HTERT-HM (cell line): ENCODE results near the gene STK17B.

GRCh38 chr2:191174496-191174939 is 23.7 kb upstream of the STAT4 start:
- RRBS, result no CpG with 5 or more reads among the region's 4 CpGs

DNA sequence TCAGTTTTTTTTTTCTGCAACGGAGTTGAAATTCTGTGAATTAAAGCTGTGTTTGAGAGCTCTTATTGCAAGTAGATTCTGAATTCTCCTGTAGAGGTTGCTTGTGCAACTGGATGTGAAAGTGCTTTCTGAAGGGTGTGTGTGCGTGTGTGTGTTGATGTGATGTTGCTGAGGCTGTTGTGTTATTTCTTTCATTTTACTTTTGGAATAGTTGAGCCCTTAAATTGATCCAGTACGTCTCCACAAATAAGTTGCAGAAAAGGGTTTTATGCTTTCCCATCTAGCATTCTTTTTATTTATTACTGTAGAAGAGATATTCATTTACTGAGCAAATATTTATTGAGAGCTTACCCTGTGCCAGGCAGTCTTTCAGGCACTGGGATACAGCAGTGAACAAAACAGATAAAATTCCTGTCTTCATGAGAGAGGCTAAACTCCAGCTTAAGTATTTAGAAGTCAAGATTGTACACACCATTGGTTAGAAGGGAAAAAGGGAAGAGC is 58.0 kb downstream of the MYO1B start:
- RRBS, result no CpG with 5 or more reads among the region's 3 CpGs

DNA sequence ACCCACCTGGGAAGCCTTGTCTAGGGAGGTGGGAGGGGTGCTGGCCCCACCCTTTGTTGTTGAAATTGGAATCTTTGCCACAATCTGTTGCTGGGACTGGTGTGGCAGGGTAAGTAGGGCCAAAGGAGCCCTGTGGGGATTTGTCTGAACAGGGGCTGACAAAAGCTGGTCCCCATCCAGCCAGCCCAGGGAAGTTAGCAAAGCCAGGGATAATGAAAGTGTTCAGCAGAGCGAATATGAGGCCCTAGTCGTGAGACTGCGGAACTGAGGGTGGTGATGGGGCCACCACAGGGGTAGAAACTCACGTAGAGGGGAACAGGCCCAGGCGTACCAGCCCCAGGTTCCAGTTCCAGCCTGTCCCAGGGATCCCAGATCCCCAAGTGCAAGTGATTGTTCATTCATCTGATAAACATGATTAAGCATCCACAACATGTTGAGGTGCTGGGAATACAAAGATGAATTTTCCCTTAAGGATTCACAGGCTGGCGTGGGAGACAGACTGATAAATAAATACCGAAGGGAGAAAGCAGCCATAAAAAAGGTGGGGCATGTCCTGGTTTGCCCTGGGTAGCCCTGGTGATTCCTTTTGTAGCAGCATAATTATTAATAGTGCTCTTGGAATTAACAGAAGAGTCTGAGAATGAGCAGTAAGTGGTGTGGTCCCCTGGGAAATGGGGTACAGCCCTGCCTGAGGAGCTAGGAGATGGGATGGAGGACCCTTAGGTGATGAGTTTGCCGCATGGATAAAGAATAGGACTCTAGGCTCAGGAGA is 60.1 kb downstream of the MYO1B start:
- RRBS, result no CpG with 5 or more reads among the region's 8 CpGs

GRCh38 chr2:191364041-191364784 is 119.0 kb downstream of the MYO1B start:
- RRBS, result no CpG with 5 or more reads among the region's 10 CpGs

- RRBS, result no CpG with 5 or more reads among the region's 5 CpGs
Measured at GRCh38 chr2:191390620-191391064, 145.4 kb downstream of the MYO1B start.

DNA sequence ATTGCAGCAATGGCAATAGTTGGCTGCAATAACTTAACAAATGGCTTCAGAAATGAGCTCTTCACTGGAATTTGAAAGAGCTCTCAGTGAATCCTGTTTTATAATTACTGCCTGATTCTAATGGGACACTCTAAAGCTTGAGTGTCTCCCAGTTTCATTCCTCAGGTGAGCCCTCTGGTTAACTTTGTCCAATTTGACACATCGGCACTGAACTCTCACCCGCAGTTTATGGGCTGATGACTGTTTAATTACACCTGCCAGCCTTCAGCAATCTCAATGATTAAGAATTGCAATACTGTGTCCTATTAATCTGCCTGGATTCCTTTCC is 110.8 kb upstream of the NABP1 start:
- RRBS, result no CpG with 5 or more reads among the region's 2 CpGs

DNA sequence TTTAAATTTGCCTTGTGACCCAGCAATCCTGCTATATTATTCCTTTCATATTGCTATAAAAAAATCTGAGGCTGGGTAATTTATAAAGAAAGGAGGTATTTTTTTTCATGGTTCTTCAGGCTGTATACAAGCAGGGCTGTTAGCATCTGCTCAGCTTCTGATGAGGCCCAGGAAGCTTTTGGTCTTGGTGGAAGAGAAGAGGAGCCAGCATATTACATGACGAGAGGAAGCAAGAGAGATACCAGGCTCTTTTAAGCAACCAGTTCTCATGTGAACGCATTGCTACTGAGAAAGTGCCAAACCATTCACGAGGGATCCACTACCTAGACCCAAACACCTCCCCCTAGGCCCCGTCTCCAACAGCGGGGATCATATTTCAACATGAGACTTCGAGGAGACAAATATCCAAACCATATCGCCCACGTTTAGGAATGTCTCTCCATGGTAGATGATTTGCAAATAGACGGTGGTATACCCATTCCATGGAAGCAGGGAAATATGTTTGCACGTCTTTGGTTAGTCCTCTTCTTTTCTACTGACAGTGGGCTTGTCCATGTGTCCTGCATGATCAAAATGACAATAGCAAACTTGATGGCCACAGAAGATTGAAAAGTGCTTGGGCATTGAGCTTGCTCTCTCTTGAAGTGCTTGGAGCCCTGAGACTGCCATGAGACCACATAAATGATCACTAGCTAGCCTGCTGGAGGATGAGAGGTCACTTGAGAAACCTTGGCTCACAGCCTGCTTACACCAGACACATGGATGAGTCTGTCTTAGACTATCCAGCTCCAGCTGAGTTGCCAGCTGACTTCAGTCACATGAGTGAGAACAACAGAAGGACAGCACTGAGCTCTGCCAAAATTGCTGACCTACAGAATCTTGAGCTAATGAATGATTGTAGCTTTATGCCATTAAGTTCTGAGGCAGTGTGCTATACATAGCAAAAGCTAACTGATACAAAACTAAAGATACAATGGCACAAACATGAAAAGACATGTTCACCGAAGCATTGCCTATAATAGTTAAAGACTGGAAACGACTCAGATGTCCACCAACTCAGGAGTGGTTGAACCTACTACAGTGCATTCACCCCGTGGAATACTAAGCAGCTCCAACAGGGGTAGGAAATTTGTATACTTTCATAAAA is 17.9 kb downstream of the NABP1 start:
- RRBS, result no CpG with 5 or more reads among the region's 13 CpGs

DNA sequence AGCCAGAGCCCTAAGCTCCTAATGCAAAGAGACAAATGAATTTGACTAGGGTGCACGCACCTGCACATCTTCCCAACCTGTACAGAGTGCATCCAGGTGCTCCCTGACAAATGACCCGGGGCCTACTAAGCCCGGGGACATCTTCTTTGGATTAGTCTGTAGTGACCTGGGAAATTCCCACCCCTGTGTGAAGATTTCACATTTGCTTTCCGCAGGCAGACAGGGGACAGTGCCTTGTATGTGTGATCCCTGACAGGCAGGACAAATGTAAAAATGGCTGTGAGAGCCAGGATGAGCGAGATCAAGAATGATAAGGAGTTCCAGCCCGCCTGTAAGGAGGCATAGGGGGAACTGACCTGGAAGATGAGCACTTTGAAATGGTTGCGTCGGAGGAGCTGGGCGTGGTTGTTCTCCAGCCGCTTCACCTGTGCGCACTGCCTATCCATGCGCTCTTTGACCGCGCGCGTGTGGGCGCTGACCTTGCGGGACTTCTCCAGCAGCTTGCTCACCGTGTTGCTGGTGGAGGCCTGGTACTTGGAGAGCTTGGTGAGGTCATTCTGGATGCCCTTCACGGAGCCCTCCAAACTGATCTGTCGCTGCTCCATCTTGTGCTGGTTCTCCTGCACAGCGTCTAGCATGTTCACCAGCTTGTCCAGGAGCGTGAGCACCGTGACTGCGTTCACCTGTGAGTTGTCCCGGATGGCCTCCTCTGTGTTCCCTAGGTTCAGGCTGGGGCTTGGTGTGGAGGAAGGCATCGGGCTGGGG is 619 bp downstream of the CAVIN2 start:
- RRBS, result no CpG with 5 or more reads among the region's 27 CpGs

DNA sequence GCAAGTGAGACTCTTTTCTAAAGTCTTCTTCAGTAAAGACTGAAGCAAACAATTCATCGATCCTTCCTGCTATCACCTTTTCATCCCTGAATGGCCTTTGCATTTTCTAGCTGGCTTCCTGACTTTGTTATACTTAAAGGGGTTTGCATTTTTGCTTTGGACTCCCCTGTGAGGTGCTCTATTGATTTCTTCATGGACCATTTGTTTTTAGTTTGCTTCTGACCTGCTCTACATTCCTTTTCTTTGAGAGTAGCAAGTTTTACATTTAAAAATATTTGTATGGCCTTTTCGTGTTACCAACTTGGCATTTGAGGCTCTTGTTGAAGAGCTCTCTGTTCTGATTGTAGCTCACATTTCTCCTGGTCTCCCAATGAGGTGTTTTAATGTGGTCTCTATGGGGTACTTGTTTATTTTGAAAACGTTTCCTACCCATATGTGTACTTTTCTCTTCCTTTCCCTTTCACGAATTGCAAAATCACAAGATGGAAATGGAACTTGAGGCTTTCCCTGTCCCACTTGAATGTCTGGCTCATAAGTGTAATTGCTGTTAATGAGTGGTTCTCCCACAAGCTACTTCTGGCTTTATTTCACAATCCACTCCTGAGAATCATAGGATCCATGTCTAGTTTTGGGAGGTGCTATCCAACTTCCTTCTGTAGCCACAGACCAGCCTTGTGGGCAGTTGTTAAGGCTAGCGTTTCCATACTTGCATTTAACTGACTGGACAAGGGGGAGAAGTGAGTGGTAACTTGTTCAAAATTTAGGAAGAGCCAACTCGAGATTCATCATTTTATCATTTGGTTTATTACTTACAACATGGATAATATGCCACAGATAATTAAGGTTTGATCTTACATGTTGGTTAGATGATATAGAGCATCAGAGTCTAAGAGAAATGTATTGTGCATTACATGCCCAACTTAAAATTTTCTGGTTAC is 81.1 kb upstream of the CAVIN2 start:
- RRBS, result no CpG with 5 or more reads among the region's 6 CpGs

GRCh38 chr2:194602548-194603200 is 1054.4 kb upstream of the SLC39A10 start:
- RRBS, result no CpG with 5 or more reads among the region's 7 CpGs

DNA sequence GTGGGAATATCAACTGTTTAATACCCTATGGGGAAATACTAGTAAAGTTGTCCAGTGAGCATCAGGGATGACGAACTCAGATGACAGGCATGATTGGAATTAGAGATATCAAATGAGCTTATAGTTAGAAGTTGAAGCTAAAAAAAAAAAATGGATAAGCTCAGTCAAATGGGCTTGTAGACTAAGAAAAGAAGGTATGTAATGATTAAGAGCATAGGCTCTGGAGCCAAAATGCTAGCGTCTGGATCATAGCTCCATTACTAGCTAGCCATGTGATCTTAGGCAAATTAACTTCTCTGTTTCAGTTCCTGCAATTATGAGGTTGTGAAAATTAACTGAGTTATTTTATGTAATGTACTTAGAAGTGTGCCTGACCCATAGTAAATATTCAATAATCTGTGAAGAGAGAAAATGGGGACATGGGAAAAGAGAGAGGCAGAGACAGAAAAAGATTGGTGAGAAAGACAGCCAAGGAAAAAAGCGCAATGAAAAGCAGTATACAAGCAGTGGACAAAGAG is 95.8 kb upstream of the SLC39A10 start:
- RRBS, result no CpG with 5 or more reads among the region's 3 CpGs

DNA sequence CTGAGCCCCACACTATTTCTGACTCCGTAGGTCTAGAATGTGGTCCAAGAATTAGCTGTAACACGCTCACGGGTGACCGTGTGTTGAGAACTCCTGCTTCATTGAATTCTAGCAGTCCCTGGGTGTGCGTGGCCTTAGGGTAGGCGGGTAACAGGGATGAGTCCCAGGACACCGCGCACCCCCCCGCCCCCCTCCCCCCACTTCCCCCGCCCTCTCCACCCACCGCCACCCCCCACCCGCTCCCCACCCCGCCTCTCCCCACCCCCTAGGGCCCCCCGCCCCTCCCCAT is 94.1 kb upstream of the SLC39A10 start:
- RRBS, result no CpG with 5 or more reads among the region's 14 CpGs

GRCh38 chr2:196152751-196153363 is 18.5 kb downstream of the STK17B start:
- RRBS, result no CpG with 5 or more reads among the region's 4 CpGs

DNA sequence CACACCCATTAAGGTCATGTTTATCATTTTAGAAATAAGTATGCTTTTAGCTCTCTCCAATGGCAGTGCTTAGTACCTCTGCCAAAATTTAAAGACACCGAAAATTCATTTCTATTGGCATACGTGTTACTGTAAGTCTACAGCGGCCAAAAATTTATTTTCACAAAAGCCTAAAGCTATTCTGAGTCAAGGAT is 13.8 kb downstream of the STK17B start:
- RRBS, result no CpG with 5 or more reads among the region's 3 CpGs

- RRBS, result no CpG with 5 or more reads among the region's 2 CpGs
Measured at GRCh38 chr2:196165683-196165958, 5.8 kb downstream of the STK17B start.

- RRBS, result under 1% methylated on average over 27 of the region's 103 CpGs
Measured at GRCh38 chr2:196171013-196171995, at the start of gene STK17B. TSS of gene STK17B (minus strand) at chr2:196171578.

- RRBS, result 6% methylated on average over 1 of the region's 8 CpGs
Measured at GRCh38 chr2:196171996-196172437, 639 bp upstream of the STK17B start.

- RRBS, result no CpG with 5 or more reads among the region's 5 CpGs
Measured at GRCh38 chr2:196232841-196233507, 61.6 kb upstream of the STK17B start.

- RRBS, result no CpG with 5 or more reads among the region's 2 CpGs
Measured at GRCh38 chr2:196365195-196365659, 193.8 kb upstream of the STK17B start.

GRCh38 chr2:196797726-196798079 is 1.8 kb downstream of the GTF3C3 start:
- RRBS, result no CpG with 5 or more reads among the region's 2 CpGs